Neural progenitor cell (in vitro differentiated cells): ENCODE measurements around a stretch of chr1.

DNA sequence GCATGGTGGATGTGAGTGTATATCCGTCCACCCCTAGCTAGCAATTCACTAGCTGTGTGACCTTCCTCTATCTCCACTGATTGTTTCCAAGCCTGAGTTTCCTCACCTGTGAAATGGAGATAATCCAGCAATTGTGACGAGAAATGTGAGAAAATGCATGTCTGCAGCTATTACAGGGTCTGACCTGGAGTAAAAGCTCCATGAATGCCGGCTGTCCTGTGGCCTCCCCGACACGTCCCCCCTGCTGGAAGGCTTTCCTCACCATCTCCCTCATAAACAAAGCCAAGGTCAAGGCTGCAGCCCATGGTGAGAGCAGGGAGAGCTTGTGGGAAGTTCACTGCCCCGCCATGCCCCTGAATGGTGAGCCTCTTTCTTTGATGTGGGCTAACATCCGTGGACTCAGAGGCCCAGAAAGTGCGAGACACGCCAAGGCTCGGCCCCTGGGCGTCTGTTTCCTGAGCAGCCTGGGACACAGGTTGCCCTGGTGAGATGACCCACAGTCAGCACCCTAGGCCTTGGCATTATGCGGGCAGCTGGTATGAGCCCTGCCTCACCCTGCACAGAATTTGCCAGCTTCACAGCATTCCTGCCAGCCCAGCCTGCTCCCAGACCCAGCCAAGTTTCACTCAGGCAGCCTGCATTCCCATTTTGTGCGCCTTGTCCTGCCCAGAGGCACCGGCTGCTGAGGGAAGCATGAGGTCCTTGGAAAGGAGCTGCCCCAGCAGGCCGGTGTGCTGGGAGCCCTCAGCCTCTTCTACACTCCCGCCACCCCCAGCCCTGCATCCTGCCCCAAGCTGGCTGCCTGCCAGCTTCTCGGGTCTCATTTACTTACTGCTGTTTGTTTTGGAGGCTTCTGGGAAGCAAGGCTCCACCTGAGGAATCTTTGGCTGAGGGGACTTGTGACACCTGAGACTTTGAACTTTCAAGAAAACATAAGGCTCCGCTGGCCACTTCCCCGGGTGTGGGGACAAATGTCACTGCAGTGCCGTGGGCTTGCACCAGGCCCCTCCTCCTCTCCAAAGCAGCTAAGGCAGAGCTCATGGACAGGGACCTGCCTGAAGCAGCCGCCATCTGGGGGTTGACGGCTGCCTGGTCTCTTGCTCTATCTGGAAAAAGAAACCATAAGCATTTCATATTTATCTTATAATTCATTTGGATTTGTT lies 31.9 kb downstream of the NEK2 start:
- RAMPAGE, long total RNA, result no peak

DNA sequence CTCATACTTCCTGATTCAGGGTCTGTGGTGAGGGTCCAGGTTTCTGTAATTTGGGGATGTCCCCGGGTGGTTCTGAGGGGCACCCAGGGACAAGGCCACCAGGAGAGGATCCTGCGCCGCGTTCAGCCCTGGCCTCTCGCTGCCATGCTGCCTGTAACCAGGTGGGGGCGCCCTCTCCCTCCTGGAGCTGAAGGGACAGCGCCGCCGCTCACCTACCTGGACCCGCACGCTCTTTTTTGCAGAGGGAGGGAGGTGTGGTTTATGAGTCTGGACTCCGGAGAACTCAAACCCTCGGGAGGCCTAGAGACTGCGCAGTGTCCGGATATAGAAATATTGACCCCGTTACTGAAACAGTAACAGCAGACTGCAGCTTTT lies 23.1 kb upstream of the NEK2 start:
- RAMPAGE, long total RNA, result no peak

GRCh38 chr1:211826453-211827126 lies 4.0 kb downstream of the LPGAT1 start:
- RAMPAGE, long total RNA, result no peak

GRCh38 chr1:211903842-211904421 lies 73.4 kb upstream of the LPGAT1 start:
- RAMPAGE, long total RNA, result no peak

DNA sequence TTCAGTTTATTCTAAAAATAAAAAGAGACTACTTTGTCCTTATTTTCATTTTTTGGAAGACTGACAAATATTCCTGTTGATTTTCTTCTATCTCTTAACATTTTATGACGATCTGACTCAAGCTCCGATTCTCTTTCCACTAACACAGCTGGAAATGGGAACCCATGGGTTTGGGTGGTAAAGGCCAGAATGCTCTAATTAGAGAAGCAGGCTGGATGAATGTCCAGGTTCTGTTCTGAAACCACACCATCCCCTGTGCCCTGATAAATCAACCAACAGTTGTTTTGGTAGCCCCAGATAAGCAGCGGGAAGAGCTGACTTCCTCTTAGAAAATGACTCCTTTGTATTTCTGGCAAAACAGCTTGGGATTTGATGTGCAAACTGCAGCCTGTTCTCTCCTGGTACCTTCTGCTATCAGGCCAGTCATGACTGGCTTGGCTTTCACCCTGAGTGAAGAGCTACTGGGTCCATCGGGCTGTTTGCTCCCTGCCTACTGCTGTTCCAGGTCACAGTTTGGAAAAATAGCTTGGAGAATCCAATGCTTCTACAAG lies 116.6 kb downstream of the DTL start:
- RAMPAGE, long total RNA, result no peak

- RAMPAGE, long total RNA, result no peak
Observed at GRCh38 chr1:212190105-212190555, 95.1 kb upstream of the PPP2R5A start.

DNA sequence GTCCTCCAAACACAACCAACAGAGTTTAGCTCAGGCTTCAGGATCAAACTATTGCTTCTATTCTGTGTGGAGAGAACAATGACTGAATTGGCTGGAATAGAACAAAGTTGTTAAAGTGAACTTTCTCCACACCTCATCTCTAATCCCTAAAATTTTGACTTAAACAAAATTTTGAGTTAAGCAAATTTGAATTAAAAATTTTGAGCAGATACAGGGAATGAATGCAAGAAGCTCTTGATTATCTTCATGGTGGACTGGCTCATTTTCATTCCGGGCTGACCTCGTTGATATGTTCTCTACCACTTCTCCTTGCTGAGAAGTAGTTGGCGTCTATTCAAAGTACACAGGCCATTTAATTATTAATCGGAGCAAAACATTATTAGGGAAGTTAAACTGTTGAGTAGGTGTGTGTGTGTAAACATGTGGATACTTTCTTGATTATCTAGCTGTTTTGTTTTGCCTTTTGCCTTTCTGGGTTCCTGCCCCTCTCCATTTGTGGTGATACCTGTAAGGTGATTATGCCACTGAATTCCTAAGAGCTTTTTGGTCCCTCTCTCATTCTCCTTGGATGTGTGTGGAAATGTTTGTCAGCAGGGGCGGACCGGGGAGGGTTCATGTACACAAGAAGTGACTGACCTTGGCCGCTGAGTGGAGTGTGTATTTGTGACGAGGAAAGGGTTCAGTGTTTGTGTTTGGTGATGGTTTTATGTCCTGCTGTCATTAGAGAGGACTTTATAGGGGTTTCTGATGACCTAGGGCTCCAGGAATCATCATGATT lies 56.7 kb upstream of the PPP2R5A start:
- RAMPAGE, long total RNA, result no peak

- RAMPAGE, long total RNA, result no peak
Observed at GRCh38 chr1:212254819-212255481, 30.3 kb upstream of the PPP2R5A start.

GRCh38 chr1:212286857-212287260 lies 1.6 kb downstream of the PPP2R5A start:
- RAMPAGE, long total RNA, result no peak

DNA sequence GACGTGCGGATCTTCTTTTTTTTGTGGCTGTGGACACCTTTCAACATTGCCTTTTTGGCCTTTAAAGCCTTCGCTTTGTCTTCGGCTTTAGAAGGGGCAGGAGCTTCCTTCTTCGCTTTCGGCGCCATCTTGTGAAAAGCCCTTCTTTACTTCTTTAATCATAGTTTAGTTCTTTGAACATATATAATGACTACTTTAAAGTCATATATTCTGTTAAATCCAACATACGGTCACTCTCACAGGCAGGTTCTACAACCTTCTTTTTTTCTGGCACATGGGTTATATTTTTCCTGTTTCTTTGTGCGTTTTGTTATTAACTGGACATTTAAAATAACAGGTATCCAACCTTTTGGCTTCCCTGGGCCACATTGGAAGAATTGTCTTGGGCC lies 24.2 kb downstream of the PPP2R5A start:
- RAMPAGE, long total RNA, result no peak

GRCh38 chr1:212488360-212489139 lies 55.8 kb downstream of the NENF start:
- RAMPAGE, long total RNA, result no peak

GRCh38 chr1:212542653-212543290 lies 65.8 kb upstream of the ATF3 start:
- RAMPAGE, long total RNA, result no peak

DNA sequence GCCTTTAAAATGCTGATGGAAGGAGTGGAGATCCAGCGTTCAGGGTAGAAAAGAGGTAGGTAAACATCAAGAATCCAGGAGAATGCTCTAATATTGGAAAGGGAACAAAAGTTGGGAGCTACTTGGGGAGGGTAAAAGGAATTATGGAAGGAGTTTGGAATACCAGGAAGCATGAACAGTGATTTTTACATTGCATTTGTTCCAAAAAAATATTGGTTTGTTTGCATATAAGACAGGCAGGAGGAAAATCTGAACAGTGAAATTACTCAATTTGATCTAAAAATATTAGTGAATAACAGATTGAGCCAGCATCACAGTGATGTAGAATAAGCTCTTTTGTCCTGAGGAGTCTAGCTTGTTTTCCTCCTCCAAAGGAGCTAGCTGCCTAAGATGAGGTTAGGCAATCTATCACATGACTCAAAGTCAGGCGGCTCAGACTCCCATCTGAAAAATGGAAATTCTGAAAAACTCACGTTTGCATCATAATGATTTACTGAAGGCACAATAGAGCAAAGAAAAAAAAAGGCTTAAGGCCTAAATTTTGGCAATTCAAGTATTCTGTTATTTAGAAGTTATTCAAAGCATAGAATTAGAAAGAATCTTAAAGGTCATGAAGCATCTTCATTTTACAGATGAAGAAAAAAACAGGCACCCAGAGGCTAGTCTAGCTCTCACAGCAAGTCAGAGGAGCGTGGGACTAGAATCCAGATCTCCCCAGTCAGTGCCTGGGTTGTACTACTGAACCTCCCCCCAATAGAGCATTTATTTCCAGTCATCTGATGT lies 62.7 kb upstream of the ATF3 start:
- RAMPAGE, long total RNA, result no peak

GRCh38 chr1:212587460-212587708 lies 21.2 kb upstream of the ATF3 start:
- RAMPAGE, long total RNA, result no peak

- RAMPAGE, long total RNA, result no peak
Observed at GRCh38 chr1:212611520-212612110, 3.1 kb downstream of the ATF3 start.

DNA sequence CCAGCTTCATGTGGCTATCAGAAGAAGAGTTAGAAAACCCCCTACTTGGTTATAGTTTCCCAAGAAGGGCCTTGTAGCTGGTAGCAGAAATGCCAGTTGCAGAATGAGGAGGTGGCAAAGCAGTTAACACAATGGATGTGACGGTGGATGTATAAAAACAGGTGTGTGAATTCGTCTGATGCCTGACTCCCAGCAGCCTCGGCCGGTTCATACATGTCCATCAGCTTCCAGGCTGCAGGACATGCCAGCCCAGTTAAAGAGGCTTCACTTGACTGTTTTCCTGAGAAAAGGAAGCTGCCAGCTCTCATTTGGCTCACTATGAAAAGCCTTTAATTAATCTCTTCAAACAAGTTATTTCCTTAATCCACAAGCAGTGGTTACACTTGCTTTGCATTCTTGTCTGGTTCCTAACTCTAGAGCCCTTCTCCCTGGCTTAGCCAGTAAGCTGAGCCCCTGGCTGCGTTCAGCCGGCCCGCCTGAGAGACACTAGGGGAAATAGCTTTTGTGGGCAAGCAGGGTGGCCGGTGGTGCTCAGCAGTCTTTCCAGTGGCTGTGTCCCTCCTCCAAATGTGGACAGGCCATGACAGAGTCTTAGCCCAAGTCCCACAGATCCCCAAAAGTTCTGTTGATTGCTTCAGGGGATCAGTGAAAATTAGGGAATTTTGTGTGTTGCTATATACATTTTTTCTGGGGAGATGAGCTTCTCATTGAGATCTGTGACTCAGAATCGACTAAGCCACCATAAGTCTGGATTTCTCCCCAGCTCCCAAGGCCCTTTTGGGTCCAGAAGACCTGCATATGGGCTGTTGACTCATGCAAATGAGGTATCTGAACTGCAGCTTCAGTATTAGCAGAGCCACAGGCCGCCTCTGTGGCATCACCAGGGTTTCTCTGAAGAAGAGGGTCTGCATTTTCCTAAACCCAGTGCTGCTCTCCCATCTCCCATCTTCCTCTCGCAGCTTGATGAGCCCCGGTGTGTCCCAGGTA lies 5.7 kb upstream of the GARIN4 start:
- RAMPAGE, long total RNA, result no peak

- RAMPAGE, long total RNA, result no peak
Observed at GRCh38 chr1:212691733-212691940, 8.0 kb downstream of the BATF3 start.

GRCh38 chr1:212914156-212914455 lies 36.2 kb upstream of the VASH2 start:
- RAMPAGE, long total RNA, result no peak

DNA sequence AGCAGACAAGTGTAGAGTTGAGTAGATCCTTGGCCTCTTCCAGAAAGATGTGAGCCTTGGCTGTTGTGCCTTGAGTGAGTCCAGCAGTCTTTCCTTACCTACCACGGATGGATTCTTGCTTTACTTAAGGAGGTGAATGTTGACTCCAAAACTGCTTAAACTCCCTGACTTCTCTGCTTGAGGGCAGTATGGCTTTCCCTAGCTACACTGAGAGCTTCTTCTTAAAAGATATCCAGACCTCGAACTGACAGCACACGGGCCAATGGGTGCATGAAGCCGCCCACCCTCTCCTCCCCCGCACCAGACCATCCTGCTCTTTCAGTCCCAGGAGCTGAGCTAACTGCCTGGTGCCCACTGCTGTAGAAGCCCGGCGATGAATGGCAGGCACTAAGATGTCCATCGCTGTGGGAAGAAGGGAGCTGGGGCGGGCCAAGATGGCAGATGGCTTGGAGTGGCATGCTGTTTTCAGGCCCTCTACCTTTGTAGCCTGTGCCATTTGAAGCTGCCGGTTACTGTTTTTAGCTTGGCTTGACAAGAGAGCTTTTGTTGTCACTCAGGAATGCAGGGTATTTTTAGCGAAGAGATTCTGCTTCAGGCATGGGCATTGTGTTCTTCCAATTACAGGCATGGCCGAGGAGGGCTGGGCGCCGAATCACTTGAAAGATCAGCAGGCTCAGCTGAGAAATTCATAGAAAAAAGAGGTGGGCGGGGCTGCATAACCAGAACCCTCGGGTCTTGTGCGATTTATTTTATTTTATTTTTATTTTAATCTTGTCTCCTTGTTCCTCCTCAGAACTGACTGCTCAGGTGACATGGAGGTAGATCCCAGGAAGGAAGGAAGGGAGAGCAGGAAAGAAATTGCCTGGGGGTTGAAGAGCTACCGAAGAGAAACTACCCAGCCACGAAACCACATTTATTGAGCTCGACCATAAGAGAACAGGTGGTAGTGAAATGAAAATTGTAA lies 348.6 kb downstream of the RPS6KC1 start:
- RAMPAGE, long total RNA, result no peak

DNA sequence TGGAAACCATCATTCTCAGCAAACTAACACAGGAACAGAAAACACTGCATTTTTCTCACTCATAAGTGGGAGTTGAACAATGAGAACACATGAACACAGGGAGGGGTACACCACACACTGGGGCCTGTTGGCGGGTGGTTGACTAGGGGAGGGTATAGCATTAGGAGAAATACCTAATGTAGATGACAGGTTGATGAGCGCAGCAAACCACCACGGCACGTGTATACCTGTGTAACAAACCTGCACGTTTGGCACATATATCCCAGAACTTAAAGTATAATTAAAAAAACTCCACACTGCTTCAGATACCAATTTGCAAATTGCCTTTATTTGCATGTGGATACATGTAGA lies 411.6 kb downstream of the RPS6KC1 start:
- RAMPAGE, long total RNA, result no peak